Hematopoietic multipotent progenitor cell (in vitro differentiated cells): ENCODE measurements around the genes DIPK2A, ZIC1 and AGTR1.

DNA sequence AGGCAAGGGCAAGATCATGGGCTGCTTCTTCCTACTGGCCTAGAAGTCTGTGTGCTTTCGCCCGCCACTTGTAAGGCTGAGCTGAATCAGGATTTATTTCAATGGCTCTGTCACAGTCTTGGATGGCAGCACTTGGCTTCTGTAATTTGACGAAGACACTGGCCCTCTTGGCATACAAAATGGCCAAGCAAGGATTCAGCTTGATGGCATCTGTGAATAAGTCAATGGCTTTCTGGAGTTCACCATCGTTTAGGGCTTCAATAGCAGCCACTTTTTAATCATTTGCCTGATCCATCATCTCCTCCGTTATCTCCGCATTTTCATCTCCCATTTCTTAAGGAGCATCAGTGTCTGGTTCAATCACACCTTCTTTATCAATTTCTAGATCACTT is 330.7 kb downstream of the SLC9A9 start:
- CAGE, long polyA plus RNA: no peak

DNA sequence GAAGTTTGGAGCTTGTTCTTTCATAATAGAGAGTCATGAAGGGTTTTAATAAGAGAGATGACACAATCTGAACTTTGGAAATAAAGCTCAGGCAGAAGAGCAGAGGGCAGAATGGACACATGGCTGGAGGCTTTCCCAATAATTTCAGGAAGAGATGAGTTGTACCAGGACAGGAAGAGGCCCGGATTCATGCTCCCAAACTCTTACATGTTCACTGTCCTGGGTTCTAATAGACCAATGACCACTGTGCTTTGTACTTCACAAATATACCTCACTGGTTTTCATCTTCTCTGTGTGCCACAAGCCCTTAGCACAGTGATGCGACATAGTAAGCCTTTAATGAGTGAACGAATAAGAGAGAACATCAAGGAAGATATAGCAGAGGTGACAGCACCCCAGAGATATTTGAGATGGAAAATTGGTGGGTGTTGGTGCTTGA is 194.7 kb downstream of the SLC9A9 start:
- CAGE, long polyA plus RNA: no peak

GRCh38 chr3:143751369-143752279 is 96.6 kb downstream of the SLC9A9 start:
- CAGE, long polyA plus RNA: no peak

DNA sequence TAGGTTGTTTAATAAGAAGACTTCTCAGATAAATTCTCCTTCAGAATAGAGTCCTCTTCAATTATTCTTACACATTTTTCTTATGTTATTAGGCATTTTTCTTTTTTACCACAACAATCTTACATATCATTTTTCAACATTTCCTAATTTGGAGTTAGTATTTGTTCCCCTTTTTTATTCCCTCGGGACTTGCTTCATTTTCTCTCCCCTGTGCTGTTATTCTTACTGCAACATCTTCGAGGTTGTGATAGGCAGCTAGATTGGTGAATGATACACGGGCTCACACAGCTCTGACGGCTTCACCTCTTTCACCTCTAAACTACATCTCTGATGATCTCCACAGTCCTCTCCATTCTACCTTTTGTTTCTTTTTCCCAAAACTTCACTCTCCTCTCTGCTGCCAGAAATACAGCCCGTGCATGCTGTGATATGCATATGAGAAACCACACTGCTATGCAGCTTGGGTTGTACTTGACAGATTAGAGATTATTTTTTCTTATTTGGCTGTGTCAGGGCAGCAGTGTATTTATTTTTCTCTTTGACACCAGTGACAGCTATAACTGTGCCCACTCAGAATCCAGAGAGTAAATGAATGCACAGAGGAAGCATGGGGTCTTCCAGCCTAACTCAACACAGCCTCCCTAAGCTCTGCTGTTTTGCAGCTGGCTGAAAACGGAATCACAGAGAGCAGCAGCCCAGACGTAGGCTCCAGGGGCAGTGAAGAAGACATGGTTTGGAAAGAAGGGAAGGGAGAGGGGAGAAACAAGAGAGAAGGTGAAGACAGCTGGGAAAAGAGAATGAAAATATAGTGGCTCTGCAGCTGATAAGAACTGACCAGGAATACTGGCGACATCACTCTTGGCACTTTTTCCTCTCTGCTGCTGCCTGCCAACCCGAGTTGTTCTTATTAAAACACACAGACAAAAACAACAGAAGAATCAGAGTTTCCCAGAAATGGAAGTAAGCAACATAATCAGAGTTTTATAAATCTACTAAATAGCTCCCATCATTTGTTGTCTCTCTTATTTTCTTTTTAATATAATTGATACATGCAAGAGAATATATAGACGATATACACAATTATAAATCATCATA is 61.7 kb downstream of the SLC9A9 start:
- CAGE, long polyA plus RNA: no peak

GRCh38 chr3:143971592-143972284 is at the start of gene DIPK2A:
Gene DIPK2A (plus strand): TSS chr3:143971823.
- CAGE, long polyA plus RNA: no peak

DNA sequence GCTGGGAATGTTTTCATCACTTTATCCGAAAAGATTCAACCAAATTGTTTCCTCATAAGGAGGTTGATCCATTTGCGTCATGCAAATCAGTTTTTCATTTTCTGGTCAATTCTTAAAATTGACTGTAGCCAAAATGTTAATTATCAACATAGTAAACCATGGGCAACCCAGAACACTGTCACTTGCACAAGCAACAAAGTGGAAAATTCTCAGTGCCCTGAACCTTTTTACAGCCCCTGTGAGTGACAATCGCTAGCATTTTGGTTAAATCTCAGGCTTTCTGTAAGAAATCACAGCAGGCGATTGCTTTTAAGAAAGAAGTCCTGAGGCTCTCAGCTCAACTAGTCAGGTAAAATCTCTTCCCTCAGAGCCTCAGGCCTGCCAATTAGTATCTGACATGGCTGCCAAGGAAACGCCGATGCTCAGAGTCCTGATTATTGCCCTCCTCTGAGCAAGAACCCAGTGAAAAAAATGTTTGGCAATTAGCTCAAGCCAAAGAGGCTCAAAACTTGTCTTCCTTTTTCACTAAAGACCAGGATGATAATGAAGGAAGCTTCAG is 530.7 kb downstream of the DIPK2A start:
- CAGE, long polyA plus RNA: no peak

DNA sequence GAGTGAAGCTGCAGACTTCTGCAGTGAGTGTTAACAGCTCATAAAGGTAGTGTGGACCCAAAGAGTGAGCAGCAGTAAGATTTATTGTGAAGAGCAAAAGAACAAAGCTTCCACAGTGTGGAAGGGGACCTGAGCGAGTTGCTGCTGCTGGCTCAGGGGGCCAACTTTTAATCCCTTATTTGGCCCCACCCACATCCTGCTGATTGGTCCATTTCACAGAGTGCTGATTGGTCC is 937.9 kb downstream of the DIPK2A start:
- CAGE, long polyA plus RNA: no peak

- CAGE, long polyA plus RNA: no peak
Observed at GRCh38 chr3:146115458-146116214, 45.3 kb downstream of the PLOD2 start.

GRCh38 chr3:146143725-146144503 is 17.1 kb downstream of the PLOD2 start:
- CAGE, long polyA plus RNA: no peak

DNA sequence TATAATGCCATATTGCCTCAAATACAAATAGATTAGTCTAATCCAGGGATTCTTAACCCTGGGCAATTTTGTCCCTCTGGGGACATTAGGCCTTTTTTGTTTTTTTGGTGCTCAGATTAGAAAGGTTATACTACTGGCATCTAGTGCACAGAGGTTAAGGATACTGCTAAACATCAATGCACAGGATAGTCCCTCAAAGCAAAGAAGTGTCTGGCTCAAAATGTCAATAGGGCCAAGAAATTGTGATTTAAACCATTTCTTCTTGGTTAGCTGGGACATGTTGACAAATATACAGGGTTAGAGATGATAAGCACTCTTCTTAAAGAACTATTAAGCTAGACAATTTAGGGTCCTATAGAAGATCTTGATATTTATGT is 2.4 kb downstream of the PLOD2 start:
- CAGE, long polyA plus RNA: no peak

DNA sequence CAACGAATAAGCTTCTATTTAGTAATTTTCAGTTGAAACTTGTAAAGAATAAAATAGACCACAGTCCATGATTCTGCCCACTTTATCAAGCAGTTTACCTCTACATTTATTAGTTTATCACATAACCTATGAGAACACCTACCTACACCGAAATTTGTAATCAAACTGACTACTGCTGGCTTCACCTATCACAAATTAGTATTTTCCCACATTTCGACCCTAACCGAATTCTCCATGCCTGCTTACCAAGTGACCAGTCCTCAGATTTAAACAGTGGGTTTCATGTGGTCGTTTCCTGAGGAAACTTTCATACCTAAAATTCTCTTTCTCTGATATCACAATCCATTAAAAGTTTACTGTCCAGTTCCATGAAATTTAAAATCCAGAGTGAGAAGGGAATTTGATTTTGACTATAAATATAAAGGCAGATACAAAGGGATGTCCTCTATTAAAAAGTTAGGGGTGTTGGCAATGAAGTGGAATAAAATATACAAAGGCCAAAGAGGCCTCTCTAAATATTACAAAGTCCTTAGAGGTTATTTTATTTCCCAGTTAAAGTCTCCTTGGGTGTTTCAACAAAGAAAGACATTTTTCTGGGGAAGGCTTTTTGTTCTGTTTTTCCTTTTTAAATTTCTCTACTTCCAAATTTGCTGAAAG is 1.9 kb downstream of the PLOD2 start:
- CAGE, long polyA plus RNA: no peak

DNA sequence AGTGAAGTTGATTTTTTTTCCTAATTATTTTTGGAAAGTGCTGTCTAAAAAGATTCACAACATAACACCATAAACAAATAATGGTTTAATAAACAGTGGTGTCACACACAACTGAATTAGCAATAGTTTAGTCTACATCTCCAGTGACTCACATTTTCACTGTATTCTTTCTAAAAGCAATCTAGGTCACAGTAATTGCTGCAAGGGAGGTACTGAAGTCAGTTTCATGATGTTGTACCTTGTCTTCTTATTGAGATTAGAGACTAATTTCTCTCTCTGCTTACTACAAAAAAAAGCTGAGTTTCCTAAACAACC is 29.7 kb downstream of the PLSCR4 start:
- CAGE, long polyA plus RNA: no peak

GRCh38 chr3:146235198-146235908 is 15.6 kb downstream of the PLSCR4 start:
- CAGE, long polyA plus RNA: no peak

GRCh38 chr3:146497852-146498647 is 28.7 kb upstream of the PLSCR2 start:
- CAGE, long polyA plus RNA: no peak

- CAGE, long polyA plus RNA: no peak
Observed at GRCh38 chr3:147354645-147355381, 51.5 kb downstream of the ZIC4 start.

DNA sequence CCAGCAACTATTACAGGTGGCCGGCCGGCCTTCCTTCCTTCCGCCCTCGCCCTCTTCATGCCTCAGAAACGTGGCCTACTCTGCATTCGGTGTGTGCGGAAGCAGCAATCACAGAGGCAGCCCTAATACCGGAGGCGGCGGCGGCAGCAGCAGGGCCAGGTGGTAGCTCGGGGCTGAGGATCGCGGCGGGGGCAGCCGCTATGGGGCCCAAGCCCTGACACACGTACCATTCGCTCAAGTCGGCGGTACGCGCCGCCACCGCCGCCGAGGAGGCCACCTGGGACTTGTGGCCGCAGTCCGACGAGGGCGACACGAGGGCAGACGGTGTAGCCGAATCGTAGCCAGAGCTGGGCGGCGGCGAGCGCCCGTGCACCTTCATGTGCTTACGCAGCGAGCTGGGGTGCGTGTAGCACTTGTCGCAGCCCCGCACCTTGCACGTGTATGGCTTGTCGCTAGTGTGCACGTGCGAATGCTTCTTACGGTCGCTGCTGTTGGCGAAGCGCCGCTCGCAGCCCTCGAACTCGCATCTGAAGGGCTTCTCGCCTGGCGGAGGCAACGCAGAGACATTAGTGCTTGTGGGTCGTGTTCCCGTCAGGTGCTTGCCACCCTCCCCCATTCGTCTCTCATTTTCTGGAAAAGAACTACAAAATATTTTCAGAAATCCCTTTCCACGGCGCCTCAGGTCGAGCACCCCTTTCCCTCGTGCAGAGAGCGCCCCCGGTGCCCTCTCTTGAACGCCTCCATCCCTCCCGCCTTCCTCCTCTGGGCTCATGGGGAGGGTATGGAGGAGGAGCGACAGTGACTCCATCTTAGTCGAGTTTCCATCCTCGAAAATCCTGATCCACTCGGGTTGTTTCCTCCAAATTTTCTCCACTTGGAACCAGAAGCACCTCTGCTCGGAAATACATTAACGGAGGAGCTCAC is 15.4 kb downstream of the ZIC4 start:
- CAGE, long polyA plus RNA: no peak

GRCh38 chr3:147409069-147409259 is 201 bp upstream of the ZIC1 start:
- CAGE, long polyA plus RNA: no peak

GRCh38 chr3:147409260-147409479 is at the start of gene ZIC1:
Gene ZIC1 (plus strand): TSS chr3:147409365.
- CAGE, long polyA plus RNA: no peak

GRCh38 chr3:148101640-148101959 is 596.1 kb upstream of the AGTR1 start:
- CAGE, long polyA plus RNA: no peak

DNA sequence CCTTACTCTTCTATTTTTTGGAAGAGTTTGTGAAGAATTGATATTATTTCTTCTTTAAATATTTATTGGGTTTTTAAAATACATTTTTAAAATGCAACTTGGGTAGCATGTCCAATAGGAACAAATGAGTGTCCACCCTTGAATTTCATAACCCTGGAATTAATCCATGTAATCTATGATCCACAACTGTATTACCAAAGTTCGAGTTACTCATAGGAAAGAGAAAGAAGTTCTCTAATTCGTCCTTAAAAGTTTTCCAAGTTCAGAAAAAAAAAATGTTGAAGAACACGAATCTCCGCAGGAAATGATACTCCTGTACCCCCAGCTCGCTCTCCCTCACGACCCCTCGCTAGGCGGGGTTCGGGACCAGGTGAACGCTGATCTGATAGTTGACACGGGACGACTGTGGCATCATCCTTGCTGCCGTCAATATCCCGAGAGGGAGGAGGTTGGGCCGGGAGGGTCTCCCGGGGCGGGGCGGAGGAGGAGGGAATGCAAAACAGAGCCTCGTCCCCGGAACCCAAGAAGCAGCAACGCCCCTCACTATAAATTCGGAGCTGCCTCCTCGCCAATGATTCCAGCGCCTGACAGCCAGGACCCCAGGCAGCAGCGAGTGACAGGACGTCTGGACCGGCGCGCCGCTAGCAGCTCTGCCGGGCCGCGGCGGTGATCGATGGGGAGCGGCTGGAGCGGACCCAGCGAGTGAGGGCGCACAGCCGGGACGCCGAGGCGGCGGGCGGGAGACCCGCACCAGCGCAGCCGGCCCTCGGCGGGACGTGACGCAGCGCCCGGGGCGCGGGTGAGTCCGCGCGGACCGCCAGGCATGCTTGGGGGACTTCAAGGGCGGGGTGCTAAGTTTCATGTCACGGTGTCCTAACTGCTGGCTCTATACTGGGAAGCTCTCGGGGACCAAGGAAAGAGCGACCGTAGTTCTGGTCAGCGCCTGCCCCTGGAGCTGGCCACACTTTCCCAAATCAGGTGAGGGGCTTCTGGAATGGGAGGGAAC is at the start of gene AGTR1:
TSS of gene AGTR1 (plus strand) at position 575 of the 1,006 bp plus-strand sequence.
- CAGE, long polyA plus RNA: no peak